H9 (cell line): ENCODE data around the genes TRERF1 and PRPH2.

DNA sequence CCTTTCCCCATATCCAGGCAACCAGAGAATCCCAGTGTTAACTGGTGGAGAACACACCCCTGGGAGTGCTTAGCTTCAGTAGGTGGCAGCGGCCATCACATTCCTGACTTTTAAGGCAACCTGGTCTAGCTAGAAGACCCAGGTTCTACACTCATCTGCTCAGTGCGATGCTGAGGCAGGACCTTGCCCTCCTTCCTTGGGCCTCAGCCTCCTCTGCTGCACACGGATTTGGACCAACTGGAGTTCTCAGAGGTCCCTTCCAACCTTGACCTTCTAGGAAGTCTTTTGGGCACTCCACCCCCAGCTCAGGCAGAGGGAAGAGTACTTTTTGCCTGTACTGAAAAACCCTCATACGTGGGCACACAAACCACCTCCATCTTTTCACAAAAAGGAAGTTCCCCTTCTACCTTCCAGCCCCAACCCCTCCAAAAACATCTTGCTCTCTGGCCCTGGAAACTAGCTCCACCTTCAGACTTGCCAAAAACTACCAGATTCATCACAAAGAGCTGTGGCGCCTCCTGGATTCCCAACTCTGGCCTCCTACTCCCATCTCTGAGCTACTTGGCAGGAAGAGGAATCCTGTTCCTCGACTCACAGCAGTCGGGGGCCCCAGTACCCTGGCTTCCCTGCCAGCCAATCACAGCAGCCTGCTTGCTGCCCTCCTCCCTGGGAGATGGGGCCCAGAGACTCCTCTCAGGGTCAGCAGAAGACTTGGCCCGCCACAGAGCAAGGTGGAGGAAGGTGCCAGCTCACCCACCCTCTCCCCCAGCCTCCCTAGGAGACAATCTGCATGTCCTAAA, 2.8 kb downstream of the CCND3 start:
- PRO-cap = bidirectional peak, plus-strand start at position 702 of the sequence, minus-strand start at position 554 of the sequence

- PRO-cap = no peak
These were observed 11.0 kb upstream of the TAF8 start for GRCh38 chr6:42039193-42039932.

DNA sequence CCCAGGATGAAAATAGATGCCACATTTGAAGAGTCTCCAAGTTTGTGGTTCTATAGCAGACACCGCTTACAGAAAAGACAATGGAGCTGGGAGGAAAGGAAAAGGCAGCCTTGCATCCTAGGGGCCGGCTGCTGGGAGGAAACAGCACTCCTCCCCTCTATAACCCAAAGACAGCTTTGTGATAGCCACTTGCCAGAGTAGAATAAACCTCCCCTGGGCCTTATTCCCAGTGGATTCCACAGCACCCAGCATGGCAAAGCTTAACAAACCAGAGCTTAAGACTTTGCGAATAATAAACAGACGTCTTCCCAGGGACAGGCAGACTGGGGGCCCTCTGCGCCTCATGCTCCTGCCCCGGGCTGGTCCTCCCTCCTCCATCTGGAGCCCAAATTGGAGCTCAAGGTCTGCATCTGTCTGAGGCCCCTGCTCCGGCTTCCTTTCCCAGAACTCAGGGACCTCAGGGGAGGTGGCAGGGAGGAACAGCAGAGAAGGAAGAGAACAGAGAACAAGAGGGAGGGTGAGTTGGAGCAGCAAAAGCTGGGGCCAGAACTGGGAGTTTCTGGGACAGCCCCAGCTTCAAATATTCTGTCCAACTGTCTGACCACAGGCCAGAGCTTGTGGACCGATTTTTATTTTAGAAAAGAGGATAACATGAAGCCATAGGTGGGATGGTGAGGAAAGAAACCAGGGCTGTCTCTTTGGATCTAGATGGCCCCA, 8.7 kb upstream of the TAF8 start:
- PRO-cap = no peak

DNA sequence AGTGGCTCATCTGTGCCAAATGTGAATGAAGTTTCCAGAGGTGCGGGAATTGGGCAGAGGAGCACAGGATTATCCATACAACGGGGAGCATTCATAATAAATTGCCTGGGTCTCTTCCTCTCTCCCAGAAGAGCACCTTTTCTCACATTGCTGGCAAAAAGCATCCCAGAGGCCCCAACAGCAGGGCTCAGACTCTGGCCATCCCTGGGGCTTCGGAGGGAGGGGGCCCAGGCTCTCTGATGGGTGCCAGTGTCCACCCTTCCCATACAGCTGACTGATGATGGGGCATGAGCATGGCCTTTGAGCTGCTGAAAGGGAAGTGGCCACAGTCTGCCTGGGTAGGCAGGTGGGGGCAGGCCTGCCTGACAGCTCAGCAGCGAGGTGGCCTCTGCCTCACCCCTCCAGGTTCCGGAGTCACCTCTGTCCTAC, 43.3 kb downstream of the C6orf132 start:
- PRO-cap = no peak

DNA sequence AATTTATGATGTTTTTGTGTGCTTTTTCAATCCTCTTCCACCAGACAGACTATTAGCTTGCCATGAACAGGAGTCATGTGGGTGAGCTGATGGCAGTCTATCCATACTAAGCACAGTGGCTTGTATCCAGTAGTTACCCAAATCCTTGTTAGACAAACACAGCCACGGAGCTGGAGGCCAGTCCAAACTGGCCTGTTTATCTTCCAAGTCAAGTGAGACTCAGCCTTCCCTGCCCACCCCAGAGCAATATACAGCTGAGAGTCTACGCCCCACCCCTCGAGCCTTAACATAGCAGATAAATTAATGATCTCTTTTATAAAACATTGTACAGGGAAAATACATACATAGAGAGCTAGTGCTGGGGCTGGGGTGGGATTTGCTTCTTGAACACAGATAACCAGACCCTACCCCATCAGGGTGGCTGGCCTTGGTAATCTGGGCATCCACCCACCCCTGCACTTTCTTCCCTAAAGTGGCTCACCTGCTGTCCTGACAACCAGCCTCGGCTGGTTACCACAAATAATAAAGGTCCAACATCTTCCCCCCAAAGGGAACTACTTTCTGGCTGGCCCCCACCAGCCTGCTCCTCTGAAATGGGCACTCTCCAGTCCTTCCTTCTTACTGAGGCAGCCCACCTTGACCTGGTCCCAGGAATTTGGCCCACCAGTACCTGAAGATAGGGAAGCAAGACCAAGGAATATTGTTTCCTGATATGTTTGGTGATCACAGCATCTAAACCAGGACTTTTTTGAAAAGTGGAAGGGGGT, 40.9 kb downstream of the C6orf132 start:
- PRO-cap = no peak

- PRO-cap = no peak
These were observed 36.4 kb downstream of the C6orf132 start for GRCh38 chr6:42105995-42106377.

DNA sequence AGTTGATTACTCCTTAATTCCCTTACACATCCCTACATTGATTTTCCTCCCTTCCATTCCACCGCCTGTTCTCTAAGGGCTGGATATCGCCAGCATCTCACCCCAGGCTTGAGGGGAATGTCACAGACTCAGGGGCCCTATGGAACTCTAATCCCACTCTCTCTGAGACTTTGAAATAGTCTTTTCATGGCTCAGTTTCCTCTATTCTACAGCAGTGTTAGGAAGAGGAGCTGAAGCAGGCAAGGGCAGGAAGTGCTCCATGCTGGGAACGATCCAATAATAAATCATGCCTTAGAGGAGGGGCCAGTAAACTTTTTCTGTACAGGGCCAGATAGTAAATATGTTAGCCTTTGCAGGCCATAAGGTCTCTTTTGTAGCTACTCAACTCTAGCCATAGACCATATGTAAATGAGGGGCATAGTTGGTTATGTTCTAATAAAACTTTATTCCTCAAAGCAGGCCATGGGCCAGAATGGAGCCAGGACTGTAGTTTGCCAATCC, 3.3 kb downstream of the C6orf132 start:
- PRO-cap = no peak

DNA sequence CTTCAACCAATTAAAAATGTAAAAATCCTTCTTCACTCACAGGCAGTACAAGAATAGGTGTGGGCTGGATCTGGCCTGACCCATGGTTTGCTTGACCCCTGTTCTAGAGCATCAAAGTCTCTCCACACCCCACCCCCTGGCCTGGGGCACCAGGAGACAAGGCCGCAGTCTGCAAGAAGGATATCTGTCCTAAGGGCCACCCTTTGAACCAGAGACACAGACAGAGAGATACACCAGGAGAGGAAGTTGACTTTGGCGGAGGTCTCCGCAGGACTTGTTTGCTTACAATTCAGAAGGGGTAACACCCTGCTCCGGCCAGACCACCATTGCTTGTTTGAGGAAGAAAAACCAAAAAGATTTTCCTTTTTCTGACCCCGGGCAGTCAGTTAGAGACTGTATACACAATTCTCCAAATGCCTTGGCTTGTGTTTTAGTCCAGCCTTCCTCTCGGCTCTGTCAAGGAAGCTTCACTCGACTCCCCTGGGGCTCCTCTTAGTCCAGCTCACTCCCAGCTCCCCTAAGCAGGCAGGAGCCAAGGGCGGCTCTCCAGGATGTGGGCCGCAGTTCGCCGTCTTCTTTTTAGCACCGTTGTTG, 58.4 kb upstream of the MRPS10 start:
- PRO-cap = no peak

DNA sequence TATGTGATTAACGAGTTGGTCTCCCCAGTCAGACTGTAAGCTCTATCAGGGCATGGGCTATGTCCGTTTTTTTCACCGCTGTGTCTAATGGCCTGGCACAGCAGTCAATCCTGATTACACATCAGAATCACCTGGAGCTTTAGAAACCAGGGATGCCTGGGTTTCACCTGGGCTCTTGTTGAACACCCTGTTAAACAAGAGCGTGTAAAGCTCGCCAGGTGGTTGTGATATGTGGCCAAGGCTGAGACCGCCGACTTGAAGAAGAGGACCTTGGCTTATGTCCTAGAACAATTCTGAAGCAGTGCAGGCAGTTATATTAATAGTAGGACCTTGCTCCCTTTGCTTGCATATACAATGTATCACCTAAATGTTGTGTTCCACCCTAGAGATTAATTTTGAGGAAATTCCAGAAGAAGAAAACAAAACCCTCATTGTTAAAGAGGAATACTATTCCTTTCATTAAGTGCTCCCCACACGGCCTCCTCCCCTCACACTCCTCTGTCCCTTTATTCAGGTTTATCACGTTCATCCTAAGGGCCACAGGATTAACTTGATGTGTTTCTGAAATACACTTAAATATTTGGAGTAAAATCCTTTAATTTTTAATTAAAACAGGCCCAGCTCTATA, 89.3 kb upstream of the MRPS10 start:
- PRO-cap = no peak

DNA sequence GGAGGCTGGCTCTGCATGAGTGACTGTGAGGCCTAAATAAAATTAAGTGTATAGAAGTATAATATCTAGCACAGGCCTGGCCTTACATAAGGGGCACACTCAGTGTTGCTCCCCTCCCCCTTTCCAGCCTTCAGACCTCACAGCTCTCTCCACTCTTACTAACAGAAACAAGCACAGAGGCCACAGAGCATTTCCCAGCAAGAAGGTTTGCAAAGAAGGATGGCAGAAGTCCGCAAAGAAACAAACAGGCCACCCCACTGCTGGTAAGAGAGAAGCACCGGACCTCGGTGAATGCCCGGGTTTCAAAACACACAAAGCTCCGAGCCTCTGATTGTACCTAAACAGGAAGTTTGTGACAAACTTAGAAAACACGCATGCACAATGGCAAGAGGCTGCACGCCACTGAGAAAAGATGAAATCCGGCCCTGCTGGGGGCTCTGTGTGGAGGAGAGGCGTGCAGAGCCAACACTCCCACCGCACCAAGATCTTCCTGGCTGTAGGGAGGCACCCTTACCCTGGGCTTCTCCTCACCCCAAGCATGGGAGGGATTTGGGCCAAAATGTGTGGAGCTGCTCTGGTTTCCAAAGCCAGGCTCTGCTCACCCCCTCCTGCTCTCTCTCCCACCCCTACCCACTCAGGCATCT, 84.5 kb downstream of the TRERF1 start:
- PRO-cap = no peak

- PRO-cap = no peak
These were observed 10.3 kb downstream of the TRERF1 start for GRCh38 chr6:42441457-42441852.

GRCh38 chr6:42451426-42452241, at the start of gene TRERF1:
TRERF1 (minus strand) TSS chr6:42451926.
- PRO-cap = bidirectional peak, plus-strand start at chr6:42451672, minus-strand start at chr6:42451568

- PRO-cap = bidirectional peak, plus-strand start at chr6:42453768, minus-strand start at chr6:42453671; bidirectional peak, plus-strand start at chr6:42454020, minus-strand start at chr6:42453995
These were observed 1.9 kb upstream of the TRERF1 start for GRCh38 chr6:42453415-42454174.

DNA sequence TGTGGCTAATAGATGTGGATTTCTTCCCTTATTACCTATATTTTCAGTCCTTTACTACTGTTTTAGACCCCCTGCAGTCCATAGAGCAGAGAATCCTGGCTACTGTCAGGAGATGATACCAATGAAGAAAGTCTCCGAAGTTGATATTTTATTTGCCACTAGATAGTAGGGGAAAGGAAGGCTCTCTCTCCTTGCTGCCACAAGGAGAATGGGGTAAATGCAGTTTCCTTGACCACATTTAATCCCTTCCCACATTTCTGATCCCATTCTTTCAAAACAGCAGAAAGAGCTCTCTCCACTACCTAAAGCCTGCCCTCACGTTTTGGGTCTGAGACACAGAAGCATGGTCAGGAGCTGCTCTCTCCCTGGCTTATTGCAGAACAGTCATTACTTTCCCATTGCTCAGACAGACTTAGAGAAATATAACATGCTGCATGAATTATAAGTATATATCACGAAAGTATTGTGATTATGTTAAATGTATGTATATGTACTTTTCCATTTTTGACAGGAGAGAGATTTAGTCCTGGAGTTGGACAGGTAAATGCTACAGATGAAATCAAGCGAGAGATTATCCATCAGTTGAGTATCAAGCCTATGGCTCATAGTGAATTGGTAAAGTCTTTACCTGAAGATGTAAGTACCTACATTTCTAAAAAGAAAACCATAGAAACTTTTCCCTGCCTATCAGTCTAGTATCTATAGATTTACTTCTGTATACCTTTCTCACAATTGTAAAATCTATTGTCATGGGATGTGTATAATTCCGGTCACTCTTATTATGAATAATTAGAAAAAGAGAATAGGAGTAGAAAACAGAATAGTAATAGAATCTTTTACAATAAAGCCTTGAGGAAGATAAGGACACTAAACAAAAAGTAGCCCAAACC, 77.2 kb downstream of the PRPH2 start:
- PRO-cap = no peak

GRCh38 chr6:42722400-42722844, at the start of gene PRPH2:
PRPH2 (minus strand) TSS chr6:42722597.
- PRO-cap = no peak

DNA sequence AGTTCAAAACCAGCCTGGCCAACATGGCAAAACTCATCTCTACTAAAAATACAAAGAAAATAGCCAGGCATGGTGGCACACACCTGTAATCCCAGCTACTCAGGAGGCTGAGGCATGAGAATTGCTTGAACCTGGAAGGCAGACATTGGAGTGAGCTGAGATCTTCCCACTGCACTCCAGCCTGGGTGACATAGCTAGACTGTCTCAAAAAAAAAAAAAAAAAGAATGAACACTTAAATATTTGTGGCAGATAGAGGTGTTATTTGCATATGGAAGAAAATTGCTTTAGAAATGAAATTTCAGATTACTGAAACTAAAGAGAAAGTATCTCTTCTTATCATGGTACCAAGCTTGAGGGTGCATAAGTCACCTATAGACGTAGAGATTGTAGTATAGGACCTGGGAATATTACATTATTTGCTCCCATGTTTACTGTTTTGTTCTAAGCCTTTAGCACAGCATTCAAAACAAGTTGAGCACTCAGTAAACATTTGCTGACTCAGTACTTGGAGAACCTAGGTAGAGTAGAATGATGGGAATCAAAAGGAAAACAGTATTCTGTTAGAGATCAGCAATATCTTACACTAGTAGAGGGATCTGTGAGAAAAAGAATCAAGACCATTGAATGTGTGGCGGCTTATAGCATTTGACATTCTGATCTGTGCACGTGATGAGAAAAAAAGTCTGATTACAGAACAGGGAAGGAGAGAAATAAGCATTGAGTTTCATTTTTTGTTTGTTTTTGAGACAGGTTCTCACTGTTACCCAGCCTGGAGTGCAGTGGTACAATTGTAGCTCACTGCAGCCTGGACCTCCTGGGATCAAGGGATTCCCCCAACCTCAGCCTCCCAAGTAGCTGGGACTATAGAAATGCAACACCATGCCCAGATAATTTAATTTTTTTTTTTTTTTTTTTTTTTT, 7.8 kb downstream of the BICRAL start:
- PRO-cap = no peak

DNA sequence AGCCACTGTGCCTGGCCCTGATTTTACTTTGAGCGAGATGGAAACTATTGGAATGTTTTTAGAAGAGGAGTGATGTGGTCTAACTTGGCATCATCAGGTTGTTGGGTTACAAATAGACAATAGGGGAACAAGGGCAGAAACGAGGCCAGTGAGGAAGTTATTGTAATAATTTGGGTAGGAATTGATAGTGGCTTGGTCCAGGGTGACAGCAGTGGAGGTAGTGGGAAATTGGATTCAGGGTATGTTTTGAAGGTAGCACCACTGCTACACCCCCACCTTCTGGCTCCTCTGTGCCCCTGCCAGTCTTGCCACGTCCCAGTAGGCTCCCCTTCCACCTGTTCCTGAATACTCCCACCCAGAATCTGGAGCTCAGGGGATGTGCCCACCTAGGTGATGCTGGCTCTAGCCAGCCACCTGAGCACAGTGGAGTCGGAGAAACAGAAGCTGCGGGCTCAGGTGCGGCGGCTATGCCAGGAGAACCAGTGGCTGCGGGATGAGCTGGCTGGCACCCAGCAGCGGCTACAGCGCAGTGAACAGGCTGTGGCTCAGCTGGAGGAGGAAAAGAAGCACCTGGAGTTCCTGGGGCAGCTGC, 3.2 kb downstream of the KLC4 start:
- PRO-cap = no peak

DNA sequence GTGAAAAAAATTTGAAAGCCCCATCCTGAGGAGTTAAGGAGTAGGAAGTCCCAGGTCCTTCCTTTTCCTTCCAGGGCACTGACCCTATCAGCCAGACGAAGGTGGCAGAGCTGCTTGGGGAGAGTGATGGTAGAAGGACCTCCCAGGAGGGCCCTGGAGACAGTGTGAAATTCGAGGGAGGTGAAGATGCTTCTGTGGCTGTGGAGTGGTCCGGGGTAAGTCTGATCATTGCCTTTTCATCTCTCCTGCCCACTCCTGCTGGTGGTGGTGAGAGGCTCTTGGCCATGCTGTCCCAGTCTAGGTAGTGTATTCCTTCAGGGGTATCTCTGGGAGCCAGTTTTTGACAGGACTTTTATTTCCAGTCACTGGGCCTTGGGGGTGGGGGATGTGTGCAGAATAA, 3.4 kb upstream of the PTK7 start:
- PRO-cap = no peak

- PRO-cap = no peak
These were observed 824 bp upstream of the PTK7 start for GRCh38 chr6:43075206-43075773.

GRCh38 chr6:43172081-43172908, 1.2 kb downstream of the SRF start:
- PRO-cap = bidirectional peak, plus-strand start at chr6:43172246, minus-strand start at chr6:43172272; bidirectional peak, plus-strand start at chr6:43172524, minus-strand start at chr6:43172497; bidirectional peak, plus-strand start at chr6:43172860, minus-strand start at chr6:43172819